Temporal lobe (tissue), 2 donors: Measurements from ENCODE around the genes AP3S2, ZNF710 and IQGAP1.

GRCh38 chr15:89632822-89634093, 22.0 kb downstream of the KIF7 start:
- RAMPAGE, long total RNA, result no peak

GRCh38 chr15:89669283-89669750, 9.8 kb downstream of the PLIN1 start:
- RAMPAGE, long total RNA, result no peak

DNA sequence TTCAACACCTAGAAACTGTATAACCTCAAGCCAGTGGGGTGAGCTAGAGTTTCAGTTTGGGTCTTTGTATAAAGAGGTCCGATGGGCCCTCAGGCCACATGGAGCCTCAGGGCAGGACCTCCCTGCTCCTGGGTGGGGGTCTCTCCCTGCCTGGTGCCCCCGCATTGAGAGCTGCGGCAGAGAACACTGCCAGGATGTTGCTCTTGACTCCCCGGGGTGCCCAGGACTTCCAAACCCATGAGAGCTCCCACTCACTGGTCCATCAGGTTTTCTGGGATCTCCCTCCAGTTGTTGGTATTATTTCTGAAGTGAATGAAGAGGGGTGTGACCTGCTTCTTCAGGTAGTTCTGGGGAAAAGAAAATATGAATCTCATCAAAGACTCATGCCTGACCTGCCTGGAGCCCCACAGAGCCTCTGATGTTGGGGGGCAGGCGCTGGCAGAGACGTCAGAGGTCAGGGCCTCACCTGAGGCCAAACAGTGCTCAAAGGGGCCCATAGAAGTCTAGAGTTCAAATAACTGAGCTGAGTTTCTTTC, 16.7 kb downstream of the MESP2 start:
- RAMPAGE, long total RNA, result no peak

DNA sequence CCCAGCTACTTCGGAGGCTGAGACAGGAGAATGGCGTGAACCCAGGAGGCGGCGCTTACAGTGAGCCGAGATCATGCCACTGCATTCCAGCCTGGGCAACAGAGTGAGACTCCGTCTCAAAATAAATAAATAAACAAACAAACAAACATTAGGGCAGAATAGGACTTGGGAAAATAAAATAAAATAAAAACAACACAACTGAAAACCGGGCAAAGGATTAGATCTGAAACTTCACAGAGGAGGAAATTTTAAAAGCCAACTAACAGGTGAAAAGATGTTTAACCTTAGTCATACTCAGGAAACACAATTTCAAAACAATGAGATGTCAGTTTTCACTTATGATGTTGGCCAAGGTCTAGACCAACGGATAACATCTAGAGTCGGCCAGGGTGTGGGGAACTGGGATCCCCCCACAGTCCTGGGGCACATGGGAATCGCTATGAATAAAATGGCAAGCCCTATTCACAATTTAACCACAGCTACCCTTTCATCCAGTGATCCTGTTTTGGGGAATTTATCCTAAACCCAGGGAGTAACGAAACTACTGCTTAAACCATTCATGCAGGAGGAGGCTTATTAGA, 6.0 kb upstream of the ANPEP start:
- RAMPAGE, long total RNA, result no peak

GRCh38 chr15:89865158-89865701, 28.6 kb downstream of the AP3S2 start:
- RAMPAGE, long total RNA, result no peak

DNA sequence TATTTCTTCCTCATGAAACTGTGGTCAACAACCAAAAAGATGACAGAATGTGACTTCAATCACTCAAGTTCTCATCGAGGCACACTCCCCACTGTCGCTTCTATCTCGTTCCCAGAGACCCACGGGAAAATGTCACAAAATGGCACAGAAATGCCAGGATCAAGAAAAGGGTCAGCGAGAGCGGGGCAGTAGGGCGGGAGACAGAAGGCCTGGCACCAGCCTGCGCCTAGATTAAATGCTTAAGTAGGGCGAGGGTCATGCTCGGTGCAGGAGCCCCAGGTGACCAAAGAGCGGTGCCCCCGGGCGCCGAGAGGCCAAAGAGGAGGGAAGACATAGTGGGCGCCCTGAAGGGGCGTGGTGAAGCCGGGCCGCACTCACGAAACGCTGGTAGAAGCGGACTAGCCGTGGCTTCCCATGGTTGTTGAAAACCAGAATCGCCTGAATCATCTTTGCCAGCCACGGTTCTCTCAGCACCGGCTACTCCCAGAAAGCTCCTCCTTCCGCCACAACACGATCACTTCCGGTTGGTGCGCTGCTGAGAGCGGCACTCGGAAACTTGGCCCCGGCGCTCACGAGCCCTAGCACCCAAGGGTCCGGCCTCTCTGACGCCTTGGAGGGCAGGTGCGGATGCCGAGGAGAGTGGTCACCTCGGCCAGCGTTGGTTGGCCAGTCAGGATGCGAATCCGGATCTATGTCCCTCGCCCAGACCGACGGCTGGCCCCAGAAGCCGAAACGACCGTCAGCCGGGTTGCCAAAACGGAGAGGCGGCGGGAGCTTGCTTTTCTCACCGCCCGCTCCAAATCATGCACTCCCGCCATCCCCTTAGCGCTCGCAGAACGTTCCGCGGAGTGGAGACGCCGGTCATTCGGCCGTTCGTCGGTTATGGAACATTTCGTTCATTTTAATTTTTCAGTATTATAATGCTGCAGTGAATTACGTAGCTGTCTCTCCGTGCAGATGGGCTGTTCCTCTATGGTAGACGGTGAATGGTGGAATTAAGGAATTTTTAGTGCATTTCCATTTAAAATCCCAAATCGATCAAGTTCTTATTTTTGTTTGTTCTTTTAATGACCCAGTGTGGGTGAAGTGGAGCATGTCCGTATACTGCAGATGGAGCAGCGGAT, at the start of gene AP3S2:
TSS of gene AP3S2 (minus strand) at position 492 of the 1,124 bp plus-strand sequence.
- RAMPAGE, long total RNA, result no peak

GRCh38 chr15:89903621-89903988, 9.1 kb downstream of the ARPIN start:
- RAMPAGE, long total RNA, result no peak

DNA sequence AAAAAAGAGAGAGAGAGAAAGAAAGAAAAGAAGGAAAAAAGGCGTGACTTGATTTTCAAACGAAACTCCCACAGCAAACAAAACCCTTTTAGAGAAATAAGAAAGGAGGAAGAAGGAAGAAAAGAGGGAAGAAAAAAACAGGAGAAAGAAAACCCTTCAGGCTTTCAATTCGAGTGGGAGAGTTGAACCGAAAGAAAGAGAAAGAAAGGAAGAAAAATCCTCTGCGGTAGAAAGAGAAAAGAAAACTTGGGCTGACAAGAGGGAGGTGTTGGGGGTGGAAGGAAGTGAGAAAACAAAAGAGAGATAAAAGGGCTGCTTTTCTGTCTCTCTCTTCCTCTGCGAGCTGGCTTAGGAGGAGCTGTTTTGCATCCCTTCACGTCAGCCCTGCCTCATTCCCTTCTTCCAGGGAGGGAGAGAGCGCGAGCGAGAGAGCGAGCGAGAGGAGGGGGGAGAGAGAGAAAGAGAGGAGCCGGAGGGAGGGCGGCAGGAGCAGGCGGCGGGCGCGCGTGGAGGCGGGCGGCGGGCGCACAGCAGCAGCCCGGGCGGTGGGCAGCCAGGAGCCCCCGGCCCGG, at the start of gene ZNF710:
TSS of gene ZNF710 (plus strand) at position 334 of the 572 bp plus-strand sequence.
- RAMPAGE, long total RNA, result no peak

- RAMPAGE, long total RNA, result no peak
These were observed 12.4 kb downstream of the ZNF710 start for GRCh38 chr15:90013190-90014188.

DNA sequence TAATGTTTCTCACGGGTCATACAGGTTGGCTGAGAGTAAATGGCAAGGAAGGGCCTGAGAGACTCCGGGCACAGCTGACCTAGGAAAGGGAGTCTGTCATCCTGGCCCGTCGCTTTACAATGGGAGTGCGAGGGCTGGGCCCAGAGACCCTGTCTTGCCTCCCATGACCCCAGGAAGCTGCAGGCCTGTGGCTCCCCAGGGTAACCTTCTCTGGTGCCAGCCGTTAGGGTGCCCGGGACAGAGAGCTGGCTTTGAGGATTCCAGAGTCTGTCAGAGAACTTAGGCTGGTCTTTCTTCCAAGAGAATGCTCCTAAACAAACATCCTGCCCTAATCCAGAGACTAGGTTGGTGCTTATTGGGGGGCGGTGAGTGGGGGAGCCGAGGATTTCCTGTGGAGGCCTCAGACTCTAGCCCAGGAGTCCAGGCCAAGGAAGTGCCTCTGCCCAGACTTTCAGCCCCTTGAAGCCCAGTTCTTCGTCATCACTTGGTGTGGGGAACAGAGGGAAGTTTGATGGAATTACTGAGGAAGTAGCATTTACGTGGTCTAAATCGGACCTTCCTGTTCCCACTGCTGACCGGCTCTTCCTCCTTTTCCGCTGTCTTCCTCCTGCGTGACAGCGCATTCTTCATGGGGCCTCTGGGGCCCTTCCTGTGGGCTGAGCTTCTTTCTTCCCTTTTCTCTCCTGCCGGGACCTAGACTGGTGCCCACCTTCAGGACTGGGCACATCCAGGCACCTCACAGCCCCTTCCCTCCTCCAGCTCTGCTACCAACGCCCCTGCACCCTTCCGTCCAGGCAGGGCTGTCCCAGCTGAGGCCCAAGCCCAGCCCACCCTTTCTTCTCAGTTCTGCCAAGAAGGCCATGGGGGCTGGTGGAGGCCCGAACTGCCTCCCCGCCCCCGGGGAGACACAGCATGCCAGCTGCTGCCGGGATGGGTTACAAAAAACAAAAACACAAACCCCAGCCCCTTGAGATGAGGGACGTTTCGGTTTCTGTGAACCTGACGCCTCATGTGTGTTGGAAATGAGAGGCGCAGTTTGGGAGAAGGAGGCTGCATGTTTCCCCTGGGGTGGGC, 18.8 kb downstream of the ZNF710 start:
- RAMPAGE, long total RNA, result no peak

GRCh38 chr15:90031113-90031982, 30.2 kb downstream of the ZNF710 start:
- RAMPAGE, long total RNA, result no peak

GRCh38 chr15:90149057-90149884, 47.0 kb upstream of the IDH2 start:
- RAMPAGE, long total RNA, result no peak

DNA sequence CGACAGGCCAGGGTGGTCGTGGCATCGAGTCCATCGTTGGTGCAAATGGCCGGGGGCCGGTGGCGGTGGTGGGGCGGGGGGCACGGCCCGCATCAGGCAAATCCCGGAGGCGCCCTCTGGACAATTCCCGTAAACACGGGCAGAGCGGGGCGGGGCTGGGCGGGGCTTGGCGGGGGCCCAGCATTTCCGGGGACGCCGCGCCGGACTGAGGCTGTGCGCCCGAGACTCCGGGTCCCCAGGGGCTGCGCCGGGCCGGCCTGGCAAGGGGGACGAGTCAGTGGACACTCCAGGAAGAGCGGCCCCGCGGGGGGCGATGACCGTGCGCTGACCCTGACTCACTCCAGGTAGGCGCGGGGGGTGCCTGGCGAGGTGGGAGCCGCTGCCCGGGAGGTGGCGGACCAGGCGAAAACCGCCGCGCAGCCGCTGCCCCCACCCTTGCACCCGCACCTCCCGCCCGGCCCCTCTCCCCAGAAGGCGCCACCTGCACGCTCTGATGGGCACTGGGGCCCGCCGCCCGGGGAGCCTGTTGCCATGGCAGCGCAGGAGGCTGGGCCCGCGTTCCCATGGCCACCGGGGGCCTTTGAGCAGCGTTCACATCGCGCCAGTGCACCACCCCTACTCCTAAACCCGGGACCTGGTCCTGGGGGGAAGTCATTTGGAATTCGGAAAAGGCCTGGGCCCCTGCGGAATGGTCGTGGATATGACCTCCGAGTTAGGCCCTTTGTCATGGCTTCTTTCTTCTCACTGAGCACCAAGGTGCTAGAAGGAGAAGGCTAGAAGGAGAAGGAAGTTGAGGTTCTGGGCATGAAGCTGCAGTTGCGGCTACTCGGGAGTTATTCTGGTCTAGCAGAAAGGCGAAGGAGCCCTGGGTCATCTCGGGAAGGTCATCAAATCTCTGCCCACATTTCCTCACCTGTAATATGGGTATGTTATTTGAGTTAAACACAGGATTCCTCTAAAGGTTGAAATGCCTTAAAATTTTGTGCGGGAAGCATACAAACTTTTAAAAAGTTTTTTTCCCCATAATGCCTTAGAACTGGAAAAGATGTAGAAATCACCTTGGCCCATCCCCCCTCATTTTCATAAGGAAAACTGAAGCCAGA, 16.0 kb upstream of the SEMA4B start:
- RAMPAGE, long total RNA, result no peak

- RAMPAGE, long total RNA, result no peak
These were observed 10.2 kb downstream of the CIB1 start for GRCh38 chr15:90223438-90224102.

DNA sequence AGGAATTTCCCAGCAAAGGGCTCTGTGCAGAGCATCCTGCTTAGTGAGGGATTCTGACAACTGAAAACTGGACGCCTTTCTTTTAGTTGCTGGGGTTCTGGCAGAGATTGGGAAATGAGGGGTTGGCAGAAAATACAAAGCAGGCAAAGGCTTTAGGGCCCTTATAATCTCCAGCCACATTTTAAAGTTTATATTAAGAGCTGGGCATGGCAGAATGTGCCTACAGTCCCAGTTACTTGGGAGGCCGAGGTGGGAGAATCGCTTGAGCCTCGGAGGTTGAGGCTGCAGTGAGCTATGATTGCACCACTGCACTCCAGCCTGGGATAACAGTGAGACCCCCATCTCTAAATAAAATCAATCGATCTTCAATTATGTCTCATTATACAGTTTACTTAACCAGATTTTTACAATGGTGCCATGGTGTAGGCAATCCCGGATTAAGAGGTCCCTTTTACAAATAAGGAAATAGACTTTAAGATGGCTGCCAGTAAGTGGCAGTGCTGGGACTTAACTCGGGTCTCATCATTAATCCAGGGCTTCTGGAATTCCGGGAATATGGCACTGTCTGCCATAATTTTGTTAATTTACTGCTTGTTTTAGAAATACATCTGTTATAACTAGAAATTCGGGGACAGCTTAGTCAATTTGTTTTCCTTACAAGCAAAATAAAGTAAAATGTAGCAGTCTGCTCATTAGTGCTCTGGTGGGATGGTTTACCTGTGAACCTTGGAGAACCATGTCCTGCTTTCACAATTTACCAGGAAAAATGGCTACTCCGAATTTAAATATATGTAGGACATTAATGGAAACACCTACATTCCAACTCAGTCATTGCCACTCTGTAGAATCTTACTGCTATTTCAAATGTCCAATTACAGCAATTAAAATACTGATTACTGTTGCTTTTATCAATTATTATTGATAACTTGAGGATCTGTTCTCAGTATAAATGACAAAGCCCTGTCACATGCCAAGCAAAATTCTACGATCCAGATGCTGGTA, 7.2 kb downstream of the NGRN start:
- RAMPAGE, long total RNA, result no peak

- RAMPAGE, long total RNA, result no peak
These were observed 28.0 kb downstream of the NGRN start for GRCh38 chr15:90293327-90294037.

DNA sequence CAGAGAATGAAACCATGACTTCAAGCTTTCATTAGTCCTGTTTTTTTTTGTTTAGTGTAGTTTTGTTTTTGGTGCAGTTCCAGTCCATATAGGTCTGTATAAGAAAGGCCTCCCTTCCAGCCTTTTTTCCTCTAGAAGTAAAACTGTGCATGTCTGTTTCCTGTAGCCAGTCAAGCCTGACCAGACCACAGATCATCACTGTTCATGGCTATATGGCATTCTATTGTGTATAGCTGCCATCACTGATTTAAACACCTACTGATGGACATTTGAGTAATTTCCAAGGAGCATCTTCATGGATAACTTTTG, 5.5 kb upstream of the IQGAP1 start:
- RAMPAGE, long total RNA, result no peak

- RAMPAGE, long total RNA, result no peak
These were observed at the start of gene IQGAP1 for GRCh38 chr15:90388084-90388423. Gene IQGAP1, plus strand, starts transcription at chr15:90388242.

DNA sequence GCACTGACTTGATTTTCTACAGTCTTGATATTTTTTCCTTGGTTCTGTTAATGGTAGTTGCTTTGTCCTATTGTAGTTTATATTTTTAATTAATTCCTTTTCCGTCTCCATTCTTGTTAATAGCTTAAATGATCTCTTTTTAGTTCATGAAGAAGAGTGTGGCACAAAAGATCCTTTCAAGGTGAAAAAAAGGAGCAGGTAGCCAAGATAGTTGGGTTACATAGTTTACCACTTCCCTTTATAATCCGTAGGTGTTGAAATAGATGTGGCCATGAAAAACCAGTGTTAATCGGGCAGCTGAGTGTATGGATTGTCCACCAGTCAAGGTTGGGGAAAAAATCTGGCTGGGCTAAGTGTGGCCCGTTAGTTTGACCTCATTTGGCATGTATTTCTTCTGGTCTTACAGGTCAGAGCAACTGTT, 12.3 kb downstream of the IQGAP1 start:
- RAMPAGE, long total RNA, result no peak

DNA sequence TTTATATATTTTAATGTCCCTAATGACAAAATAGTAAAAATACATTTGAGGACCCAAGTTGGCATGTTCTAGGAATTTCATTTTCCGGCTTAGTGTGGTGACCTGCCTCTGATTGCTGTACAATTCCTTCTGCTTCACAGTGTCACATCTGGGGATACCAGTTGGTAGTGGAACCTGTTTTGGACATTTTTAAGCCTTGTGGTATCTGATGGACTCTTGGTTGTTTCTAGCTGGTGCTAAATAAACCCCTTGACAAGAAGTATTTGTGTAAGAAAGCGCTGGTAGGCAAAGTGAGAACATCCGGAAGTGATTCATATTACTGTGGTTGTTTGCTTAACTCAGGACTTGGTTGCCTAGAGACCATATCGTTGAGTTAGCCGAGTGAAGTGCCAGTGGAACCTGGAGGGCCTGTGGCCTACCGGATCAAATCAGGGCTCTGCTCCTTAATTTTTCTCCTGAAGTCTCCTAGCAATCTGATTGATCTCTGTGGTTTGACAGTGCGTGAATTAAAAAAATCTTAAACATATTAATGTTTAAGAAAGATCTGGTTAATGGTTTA, 12.8 kb downstream of the IQGAP1 start:
- RAMPAGE, long total RNA, result no peak